Aorta (tissue), 1 donor: ENCODE measurements around a stretch of chr9.

GRCh38 chr9:107425044-107425740, 64.4 kb downstream of the KLF4 start:
- PRO-cap, result no peak

GRCh38 chr9:107751823-107752360, 262.3 kb upstream of the KLF4 start:
- PRO-cap, result no peak

- PRO-cap, result no peak
These were observed 265.7 kb upstream of the KLF4 start for GRCh38 chr9:107755173-107755835.

DNA sequence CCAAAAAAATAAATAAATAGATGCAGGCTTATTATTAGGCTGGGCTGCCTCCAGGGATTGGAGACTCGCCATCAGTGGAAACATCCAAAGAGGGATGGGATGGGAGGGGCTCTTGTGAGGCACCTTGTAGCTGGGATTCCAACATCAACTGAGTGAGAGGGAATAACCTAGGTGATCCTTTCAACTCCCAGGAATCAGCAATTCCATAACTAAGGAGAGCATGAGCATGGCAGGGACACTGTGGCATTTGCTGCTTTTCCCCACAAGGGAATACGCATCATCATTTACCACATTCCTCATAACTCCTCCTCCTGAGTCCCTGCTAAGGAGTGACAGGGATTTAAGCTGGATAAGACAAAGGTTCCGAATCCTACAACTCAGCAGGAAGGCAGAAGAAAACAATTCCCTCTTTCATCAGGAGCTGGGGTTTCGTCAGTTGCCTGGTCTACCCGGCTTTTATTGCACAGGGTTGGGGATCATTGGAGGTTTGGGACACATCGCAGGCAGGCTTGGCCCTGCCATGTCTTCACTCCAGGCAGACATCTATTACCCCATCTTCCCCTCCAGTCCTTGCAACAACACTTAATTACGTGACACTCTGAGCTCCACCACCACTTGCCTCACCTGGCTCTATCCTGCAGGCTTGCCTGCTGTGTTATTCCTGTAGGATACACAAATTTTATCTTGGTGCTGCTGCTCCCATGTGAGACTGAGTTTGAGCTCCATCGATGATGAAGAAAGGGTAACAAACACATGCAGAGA, 562.9 kb upstream of the KLF4 start:
- PRO-cap, result no peak

- PRO-cap, result no peak
These were observed 304.2 kb downstream of the ACTL7B start for GRCh38 chr9:108551595-108551970.

DNA sequence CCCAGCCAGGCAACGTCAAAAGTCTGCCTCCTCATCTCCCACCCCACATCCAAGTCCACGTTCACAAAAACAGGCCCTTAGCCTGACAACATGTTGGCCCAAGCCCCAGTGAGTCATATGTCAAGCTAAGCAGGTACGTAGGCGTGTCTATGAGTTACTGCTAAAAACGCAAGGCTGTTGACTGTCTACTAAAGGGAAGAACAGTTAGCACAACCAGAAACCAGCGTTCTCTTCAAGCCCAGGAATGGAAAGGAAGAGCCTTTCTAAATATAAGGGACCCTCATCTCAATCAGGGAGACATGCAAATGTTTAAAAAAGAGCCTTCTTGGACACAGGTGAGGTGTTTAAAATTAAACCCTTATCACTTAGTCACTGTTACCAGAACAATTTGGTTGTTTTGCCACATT, 303.0 kb downstream of the ACTL7B start:
- PRO-cap, result no peak

DNA sequence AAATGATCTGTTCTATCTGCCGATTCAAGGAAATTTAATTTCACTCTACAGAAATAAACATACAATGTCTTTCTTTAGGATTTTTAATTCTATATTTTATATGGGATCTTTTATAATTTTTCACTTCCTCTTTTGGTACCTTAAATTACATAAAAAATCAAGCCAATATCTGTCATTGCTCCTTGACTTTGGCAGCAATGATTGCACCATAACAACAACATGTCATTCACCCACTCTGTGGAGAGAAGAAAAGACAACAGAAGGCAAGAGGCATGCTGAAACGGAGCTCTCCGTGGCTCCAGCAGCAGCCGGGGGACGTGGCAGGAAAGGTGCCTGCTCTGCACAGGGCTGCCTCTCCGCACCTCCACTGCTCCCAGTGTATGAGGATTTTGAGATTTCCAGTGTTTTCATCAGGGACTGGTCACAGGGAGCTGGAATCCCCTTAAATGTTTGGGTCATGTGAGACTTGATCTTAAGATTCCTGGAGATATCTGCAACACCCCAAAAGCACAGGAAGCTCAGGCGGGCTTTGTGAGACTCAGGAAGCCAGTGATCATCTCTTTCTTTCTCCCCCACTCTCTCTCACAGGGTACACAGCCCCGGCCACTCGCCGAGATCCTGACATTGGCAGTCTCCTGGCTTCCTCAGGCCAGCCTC, 74.8 kb downstream of the ACTL7B start:
- PRO-cap, result no peak

GRCh38 chr9:109011266-109011882, 1.9 kb downstream of the CTNNAL1 start:
- PRO-cap, result no peak

DNA sequence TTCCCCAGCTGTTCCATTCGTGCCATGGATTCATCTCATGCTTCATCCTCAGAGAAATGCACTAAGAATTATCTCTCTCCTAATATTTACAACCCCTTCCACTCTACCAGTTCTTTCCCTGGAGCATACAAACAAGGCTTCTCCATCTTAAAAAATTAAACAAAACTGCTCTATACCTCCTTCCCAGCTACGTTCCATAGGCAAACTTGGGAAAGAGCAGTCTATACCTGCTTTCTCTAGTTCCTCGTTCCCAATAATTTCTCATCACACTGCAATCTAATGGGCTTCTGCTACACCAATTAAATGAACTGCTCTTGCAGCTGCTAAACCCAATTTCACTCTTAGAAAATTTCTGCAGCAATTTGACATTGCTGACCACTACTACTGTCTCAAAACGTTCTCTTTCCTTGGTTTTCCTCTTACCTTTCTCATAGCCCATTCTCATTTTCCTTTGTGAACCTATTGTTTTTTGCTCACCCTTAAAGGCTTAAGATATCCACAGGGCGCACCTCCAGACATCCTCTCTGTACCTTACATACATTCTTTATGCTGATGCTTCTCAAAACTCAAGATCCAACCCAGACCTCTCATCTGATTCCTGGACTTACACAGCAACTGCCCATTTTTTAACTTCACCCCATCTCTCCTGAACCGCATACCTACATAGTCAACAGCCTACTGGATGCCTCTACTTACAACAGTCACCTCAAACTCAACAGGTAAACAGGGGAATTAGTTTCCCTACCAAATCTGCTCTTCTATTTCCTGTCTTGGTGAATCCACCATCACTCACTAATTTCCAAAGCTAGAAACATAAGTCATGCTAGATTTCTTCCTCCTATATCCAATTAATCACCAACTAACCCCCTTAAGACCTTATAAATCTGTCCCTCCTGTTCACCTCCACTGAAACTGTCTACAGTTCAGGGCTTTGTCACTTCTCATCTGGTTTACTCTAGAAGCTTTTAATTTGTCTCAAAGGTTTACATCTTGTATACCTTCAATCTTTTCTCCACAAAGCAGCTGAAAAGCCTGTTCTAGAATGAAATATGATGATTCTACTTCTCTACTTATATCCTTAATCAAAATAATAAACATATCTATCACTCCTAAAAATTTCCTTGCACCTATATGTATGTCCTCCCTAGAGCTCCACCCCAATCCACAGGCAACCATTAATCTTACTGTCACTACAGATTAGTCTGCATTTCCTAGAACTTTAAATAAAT, 49.7 kb downstream of the TMEM245 start:
- PRO-cap, result no peak

- PRO-cap, result no peak
These were observed 922 bp downstream of the FRRS1L start for GRCh38 chr9:109166095-109166559.

DNA sequence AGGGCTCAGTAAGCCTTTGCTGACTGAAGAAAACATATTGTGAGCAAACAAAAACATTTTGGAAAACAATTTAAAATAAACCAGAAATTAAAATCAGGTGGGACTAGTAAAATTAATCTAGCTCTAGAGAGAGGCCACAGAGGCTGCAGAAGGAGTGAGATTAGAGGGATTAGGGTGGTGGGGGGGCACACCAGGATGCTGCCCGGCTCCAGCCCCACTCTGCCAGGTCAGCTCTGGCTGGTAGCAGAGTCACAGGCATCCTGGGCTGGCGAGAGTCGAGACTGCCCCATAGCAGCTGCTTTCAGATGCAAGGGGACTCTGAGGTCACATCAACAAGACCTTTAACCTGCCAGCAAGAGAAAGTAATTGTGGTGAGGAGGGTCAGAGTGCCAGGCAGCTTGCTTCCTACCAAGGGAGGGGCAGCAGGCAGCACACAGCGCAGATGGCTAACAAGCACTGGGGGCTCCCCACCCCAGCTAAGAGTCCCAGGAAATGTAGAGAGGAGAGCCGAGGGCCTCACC, 7.5 kb downstream of the EPB41L4B start:
- PRO-cap, result no peak

GRCh38 chr9:109317999-109318834, 2.6 kb downstream of the EPB41L4B start:
- PRO-cap, result no peak

DNA sequence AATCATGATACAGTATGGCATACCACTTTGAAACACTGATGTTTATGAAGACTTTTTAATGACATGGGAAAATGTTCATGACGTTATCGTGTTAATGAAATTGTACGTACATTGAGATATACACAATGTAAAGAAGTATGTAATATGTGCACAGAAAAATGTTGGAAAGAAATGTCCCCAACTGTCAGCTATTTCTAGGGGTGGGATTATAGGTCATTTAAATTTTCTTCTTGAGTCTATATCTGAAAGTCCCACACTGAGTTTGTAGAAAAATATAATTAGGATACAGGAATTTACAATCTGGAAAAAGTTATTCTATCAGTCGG, 25.6 kb upstream of the EPB41L4B start:
- PRO-cap, result no peak

GRCh38 chr9:109437085-109437672, 60.9 kb downstream of the PTPN3 start:
- PRO-cap, result no peak

DNA sequence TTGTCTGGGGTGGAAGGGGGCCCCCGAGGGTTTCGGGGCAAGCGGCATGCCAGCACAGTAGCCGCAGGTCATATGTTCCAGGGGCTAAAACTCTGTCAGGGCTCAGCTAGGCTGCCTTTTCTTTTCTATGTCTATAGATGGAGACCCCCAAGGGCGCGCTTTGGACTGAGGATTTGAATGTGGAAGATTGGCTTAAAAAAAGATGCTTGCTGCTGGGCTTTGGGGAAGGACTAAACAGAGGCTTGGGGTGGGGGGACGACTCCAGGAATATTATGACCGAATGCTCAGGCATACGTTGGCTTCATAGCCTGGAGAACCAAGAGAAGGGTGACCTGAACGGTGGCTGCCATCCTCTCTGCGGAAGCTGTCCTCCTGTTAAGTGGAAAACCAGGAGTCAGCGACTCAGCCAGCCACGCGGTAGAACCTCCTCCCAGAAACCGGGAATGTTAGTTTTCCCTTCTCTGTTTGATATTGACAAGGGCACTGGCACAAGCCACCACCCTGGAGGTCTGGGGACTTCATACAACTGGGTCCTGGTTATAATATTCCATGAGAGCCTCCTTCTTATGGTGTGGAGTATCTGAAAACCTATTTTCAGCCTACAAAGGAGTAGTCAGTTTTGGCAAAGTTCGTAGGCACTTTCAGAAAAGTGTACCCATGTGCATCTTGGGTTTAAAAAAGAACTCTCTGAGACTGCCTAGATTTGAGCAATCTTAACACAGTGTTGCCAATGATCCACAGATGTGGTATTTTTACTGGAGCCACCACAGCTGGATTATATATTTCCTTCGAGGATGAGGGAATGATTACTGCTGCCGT, 778 bp downstream of the PALM2AKAP2 start:
- PRO-cap, result no peak

- PRO-cap, result no peak
These were observed 11.2 kb downstream of the PALM2AKAP2 start for GRCh38 chr9:109791295-109791551.

DNA sequence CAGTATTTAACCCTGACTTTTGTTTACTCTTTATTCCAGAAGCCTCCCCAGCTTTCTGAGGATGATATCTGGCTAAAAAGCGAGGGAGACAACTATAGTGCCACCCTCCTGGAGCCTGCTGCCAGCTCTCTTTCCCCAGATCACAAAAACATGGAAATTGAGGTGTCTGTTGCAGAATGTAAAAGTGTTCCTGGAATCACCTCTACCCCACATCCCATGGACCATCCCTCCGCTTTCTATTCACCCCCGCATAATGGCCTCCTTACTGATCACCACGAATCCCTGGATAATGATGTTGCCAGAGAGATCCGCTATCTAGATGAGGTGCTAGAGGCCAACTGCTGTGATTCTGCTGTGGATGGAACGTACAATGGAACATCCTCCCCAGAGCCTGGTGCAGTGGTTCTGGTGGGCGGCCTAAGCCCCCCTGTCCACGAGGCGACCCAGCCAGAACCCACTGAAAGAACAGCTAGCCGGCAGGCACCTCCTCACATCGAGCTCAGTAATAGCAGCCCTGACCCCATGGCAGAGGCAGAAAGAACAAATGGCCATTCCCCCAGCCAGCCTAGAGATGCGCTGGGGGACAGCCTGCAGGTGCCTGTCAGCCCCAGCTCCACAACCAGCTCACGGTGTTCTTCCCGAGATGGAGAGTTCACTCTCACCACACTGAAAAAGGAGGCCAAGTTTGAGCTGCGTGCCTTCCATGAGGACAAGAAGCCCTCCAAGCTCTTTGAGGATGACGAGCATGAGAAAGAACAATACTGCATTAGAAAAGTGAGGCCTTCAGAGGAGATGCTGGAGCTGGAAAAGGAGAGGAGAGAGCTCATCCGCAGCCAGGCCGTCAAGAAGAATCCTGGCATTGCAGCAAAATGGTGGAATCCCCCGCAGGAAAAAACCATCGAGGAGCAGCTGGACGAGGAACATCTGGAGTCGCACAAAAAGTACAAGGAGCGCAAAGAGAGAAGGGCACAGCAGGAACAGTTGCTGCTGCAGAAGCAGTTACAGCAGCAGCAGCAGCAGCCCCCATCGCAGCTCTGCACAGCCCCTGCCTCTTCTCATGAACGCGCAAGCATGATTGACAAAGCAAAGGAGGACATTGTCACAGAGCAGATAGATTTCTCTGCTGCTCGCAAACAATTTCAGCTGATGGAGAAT, 71.5 kb downstream of the C9orf152 start:
- PRO-cap, result no peak

DNA sequence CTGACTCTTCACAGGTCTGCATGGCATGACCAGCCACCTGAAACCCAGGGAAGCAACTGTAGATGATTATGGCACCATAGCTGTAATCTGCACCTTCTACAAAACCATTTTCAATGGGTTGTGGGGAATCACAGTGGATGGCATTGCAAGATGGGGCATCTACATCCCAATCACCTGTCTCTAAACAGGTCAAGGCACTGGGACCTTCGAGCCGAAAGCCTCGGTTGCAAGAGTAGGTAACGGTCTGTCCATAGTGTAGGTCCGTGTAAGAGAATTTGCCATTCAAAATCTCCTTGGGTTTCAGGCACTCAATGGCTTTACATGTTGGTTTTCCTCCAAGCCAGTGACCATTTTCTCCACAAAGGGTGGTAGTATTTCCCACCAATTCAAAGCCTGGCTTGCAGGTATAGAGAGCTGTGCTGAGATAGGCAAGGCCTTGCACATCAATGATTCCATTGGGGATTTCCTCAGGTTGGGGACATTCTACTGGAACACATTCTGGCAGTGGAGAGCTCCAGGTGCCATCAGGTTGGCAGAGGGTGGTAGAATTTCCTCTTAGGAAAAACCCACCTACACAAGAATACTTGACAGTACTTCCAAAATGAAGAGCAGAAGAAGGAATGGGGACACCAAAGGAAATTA, 70.3 kb upstream of the TXNDC8 start:
- PRO-cap, result no peak

DNA sequence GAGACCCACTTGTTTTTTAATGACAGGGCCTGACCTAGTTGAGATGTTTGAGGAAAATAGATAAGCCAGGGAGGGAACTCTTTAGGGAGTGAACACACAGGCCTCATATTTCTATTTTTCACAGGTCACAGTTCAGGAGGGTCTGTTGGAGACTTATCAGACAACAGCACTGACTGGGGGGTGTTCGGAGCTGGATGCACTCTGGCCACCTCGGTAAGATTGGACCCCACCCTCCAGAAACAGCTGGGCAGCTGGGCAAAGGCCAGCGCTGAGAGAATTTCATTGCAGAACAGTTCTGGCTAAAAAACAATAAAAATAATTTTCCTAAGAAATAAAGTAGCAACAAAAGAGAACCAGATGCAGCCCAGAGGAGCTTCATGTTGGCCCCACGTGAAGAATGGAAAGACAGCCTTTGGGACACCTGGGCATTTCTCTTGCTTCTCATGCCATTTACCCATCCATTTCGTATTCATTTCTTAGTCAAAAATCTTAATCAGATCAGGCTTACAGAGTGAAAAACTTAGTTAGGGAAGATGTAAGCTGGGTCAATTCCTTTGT, 142.7 kb downstream of the LPAR1 start:
- PRO-cap, result no peak

GRCh38 chr9:110897386-110897901, 140.8 kb downstream of the LPAR1 start:
- PRO-cap, result no peak